ENCODE measurements around a stretch of chr11.

GRCh38 chr11:33179481-33179782 lies 18.2 kb upstream of the CSTF3 start:
- PRO-cap, 2 experiments, result no peak in any of the 2 experiments

- PRO-cap, 2 experiments, result no peak in any of the 2 experiments
These were observed 29.4 kb downstream of the HIPK3 start for GRCh38 chr11:33286417-33287082.

DNA sequence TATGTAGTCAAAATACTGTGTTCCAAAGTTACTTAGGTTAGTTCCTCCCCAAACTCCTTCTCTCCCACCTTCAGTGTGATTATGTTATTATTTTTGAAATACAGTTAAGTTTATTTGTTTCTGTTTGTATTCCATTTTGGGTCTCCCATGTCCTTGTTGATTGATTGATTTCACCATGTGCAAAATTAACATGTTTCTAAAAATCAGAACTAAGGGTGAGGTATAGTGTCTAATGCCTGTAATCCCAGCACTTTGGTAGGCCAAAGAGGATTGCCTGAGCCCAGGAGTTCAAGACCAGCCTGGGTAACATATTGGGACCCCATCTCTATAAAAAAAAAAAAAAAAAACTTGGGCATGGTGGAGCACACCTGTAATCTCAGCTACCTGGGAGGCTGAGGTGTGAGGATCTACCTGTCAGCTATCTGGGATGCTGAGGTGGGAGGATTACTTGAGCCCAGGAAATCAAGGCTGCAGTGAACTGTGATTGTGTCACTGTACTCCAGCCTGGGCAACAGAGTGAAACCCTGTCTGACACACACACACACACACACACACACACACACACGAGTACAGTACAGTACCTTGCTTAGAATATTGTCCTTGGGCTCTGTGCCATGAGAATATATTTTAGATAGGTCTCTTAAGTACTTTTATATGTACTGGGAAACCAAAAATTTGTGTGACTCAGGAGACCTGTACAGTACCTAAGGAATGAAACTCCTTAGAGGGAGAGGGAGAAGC lies 44.3 kb downstream of the HIPK3 start:
- PRO-cap, 2 experiments, result no peak in any of the 2 experiments

DNA sequence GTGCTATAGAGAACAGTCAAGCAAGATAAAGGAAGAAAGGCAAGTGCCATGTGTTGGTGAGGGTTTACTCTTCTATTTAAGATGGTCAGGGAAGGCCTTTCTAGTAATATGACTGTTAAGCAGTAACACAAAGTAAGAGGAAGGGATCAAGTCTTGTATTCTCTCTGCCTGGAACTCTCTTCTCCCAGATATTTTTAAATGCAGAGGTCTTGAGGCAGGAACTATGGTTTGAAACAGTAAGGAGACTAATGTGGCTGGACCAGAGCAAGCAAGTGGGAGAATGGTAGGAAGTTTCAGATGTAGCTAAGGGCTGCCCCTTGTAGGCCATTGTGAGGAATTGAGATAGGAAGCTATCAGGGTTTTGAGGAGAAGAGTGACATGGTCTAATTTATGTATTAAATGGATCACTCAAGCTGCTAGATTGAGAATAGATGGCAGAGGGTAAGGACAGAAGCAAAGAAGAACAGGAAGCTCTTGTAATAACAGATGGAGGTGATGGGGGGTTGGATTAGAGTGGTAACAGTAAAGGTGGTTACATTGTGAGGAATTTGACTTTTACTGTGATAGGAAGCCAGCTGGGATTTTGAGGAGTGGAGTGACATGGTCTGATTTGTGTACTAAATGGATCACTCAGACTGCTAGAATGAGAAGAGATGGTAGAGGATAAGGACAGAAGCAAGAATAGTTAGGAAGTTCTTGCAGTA lies 55.9 kb upstream of the KIAA1549L start:
- PRO-cap, 2 experiments, result no peak in any of the 2 experiments

DNA sequence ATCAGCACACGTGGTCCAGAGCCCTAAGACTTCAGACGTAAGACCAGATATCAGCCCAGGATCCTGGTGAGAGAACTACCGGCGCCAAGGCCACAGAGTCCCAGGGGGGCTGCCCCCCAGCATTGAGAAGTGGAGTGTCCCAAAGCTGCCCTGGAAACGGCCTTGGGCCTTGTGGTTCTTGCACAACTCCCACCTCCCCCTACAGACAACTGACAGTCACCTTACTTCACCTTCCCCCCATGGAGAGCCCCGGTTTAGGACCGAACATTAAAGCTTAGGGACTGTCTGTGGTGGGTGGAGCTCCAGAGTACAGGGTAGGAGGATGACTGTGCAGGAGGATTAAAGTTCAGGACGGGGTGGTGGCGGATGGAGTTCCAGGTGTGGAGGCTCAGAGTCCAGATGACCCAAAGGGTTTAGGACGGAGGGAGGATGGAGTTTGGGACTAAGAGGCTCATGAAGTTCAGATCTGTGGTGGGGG lies 995 bp downstream of the C11orf91 start:
- PRO-cap, 2 experiments, result no peak in any of the 2 experiments

GRCh38 chr11:33724064-33725190 lies 11.8 kb downstream of the CD59 start:
- PRO-cap, 2 experiments, result peak in 1 of 2 experiments; most common plus-strand start chr11:33724391 (in 1)

DNA sequence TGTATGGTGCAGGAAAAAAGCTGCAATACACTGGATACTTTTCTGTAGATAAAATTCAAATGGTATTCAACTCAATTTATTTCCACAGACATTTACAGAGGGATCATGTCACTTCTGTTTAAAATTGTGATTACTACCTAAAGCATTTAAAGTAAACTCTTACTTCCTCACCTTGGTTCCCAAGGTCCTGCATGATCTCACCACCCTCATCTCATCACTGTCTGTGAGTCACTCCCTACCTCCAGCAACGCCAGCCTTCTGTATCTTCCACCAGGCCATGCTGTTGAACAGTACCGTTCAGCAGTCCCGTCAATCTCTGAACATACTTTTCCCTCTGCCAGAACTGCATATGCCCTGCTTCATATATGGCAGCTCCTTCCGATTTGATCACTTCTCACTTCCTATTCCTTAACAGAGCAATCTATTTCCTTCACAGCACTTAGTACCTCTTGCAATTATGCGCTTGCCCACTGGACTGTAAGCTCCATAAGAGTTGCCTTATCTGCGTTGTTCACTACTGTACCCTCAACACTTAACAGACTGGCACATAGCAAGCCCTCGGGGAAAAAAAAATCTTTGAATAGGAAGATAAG lies 2.0 kb downstream of the FBXO3 start:
- PRO-cap, 2 experiments, result no peak in any of the 2 experiments

- PRO-cap, 2 experiments, result no peak in any of the 2 experiments
These were observed 60.7 kb upstream of the CAPRIN1 start for GRCh38 chr11:33990730-33991311.

GRCh38 chr11:34076035-34076600 lies 24.6 kb downstream of the CAPRIN1 start:
- PRO-cap, 2 experiments, result no peak in any of the 2 experiments

GRCh38 chr11:34243590-34244068 lies 114.2 kb downstream of the ABTB2 start:
- PRO-cap, 2 experiments, result no peak in any of the 2 experiments

DNA sequence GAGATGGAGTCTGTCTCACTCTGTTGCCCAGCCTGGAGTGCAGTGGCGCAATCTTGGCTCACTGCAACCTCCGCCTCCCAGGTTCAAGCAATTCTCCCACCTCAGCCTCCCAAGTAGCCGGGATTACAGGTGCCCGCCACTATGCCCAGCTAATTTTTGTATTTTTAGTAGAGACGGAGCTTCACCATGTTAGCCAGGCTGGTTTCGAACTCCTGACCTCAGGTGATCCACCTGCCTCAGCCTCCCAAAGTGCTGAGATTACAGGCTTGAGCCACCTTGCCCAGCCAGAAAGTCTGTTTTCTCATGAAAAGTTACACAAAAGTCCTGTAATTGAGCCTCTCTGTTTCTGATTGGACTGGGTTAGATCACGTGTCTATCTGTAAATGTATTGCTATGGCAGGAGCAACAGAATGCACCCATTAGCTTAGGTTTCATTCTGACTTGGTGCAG lies 22.3 kb upstream of the CAT start:
- PRO-cap, 2 experiments, result no peak in any of the 2 experiments

DNA sequence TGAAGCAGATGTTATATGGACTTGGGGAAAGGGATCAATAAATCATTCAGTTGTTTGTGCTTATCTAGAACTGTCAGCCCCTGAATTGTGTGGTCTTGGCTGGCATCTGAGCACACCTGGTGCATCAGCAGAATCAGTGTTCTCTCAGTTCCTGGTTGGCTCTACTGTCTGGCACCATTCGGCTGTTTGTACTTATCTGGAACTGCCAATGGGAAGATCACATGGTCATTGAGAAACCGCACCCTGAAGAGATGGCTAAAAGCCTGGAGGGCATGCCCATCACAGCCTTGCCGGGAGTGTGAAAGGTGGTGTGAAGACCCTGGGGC lies 37.1 kb upstream of the EHF start:
- PRO-cap, 2 experiments, result no peak in any of the 2 experiments

GRCh38 chr11:34621819-34622675 lies 1.2 kb downstream of the EHF start:
- PRO-cap, 2 experiments, result no peak in any of the 2 experiments

DNA sequence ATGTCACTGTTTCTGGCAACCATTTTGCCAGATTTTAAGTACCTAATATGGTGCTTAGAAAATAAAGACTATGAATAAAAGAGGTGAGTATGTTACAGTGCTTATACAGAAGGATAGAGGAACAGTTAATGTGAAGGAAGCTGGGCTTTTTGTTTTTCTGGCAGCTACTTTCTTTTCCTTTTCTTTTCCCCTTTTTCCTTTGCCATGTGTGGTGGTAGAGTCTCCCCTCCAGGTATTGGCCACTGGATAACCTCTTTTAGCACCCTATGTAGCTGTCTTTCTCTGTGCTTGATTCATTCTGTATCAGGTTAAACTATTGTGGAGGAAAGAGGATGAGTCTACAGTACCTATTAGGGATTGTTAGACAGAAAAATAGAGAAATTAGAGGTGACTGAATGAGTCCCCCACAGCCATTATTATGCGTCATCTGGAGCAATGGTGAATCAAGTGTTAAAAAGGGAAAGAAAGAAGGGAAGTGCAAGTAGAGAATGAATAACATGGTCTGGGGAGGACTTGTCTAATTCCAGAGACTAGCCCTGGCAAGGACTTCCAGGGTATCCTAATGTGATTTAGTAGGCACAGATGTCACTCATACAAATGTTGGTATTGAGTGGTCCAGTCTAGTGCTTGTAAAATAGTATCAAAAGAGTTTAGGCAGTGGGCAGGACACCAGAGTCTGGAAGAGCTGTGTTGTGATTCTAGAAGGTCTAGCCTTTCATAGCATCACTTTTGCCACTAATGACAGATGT lies 19.1 kb downstream of the PDHX start:
- PRO-cap, 2 experiments, result no peak in any of the 2 experiments

DNA sequence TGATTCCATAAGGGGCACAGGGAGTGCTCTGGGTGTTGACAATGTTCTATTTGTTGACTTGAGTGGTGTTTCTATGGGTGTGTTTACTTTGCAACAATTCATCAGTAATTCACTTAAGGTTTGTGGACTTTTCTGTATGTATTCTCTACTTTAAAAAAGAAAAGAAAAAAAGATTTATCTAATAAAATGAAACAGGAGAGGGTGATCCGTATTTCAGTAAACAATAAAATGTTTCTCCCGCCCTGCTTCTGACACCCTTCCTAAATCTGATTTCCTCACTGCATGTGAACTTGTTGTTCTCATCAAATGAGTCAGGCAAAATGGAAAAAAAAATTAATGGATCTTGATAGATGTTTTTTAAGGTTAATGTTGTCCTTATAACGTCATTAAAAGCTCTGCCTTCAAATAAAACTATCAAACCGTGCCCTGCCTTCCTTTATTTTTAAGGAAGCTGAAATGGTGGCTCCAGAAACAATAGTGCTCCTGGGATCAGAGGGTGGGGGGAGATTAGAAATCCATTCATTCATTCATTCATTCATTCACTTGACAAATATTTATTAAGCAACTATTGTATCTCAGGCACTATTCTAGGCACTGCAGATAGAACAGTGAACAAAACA lies 77.2 kb upstream of the CD44 start:
- PRO-cap, 2 experiments, result no peak in any of the 2 experiments

DNA sequence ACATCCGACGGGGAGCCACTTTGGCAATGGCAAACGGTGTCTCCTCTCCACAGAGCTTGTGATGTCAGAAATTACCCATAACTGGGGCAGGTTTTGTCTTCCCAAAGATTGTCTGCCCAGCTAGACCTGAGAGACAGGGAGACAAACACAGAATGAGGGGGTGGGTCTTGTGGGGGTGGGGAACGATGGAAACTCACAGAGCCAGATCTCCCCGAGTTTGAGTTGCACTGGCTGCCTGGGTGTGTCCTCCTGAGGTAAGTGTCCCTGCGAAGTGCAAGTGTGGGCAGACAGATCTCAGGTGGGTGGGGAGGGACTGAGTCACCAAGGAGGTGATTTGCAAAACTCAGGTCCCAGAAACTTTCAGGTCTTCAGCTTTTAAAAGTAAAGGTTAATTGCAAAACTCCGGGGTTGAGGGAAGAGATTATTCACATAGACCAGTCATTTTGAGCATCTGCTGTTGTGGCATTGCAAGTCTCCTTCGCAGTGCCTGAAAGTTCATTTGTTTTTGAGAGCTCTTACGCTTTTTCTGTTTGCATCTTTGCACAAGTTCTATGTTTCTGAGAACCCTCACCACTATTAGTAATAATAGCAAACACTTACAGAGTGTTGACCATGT lies 7.0 kb downstream of the CD44 start:
- PRO-cap, 2 experiments, result no peak in any of the 2 experiments

DNA sequence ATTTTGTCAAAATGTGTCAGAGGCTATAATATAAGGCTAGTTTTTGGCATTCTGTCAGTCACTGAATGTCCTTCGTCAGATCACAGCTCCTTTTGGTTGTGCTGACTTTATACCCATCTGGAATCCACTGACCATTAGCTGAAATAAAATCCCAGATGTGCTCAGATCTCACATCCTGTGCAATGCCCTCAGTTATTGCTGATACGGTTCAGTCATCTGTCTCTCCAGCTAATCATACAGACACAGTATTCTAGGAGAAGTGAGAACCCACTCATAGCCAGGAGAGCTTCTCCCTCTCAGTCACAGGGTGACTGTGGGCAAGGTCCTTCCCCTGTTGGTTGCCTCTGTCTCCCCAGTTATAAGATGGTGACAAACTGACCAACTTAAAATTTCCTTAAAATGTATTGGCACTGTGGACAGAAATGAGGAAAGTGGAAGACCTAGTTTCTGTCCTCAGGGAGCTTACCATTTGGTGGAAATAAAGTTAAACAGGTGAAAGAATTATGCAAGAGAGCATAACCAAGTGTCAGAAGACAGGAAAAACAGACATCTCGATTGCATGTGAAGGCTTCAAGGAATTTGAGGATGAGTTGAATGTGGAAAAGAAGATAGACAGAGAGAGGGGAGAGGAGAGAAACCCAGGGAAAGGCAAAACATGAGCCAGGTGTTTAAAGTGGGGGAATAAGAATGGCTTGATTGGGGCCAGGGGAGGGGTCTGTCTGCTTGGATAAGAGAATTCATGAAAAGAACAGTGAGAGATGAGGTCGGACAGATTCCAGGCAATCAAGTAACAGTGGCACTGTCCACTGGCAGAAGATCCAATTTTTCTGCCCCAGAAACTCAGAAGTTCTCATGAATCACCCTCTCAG lies 11.8 kb downstream of the CD44 start:
- PRO-cap, 2 experiments, result no peak in any of the 2 experiments

DNA sequence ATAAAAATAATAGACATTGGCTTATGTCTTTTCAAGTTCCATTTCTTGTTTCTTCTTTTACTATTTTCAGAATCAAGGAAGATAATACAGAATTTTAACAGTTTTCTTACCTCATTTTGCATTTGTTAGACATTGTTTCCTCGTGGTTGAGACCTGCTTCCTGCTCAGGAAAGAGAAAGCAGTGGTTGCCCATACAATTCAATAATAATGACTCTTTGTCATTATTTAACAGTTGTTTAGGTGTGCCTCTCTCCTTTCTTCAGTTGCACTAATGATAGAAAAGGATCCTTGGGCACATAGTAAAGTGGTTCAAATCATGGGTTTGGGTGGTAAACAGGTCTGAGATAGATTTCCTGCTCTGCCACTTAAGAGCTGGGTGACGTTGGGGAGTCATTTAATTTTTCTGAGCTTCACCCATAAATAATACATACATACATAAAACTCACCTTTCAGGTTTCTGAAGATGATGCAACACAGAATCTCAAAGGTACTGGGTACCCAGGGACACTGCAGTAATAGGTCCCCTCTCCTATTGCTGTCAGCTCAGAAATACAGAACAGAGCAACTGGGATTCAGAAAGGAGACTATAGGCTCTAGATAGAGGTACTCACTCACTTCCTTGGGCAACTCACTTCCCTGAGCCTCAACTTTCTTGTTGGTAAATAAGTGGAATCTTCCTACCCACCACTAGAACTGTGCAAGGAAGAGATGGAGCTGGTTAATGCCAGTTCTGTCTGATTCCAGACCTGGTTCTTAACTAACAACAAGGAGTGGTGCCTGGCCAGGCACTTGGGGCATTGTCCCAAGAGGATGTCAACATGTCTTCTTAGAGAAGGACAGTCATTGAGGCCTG lies 34.8 kb downstream of the CD44 start:
- PRO-cap, 2 experiments, result no peak in any of the 2 experiments

DNA sequence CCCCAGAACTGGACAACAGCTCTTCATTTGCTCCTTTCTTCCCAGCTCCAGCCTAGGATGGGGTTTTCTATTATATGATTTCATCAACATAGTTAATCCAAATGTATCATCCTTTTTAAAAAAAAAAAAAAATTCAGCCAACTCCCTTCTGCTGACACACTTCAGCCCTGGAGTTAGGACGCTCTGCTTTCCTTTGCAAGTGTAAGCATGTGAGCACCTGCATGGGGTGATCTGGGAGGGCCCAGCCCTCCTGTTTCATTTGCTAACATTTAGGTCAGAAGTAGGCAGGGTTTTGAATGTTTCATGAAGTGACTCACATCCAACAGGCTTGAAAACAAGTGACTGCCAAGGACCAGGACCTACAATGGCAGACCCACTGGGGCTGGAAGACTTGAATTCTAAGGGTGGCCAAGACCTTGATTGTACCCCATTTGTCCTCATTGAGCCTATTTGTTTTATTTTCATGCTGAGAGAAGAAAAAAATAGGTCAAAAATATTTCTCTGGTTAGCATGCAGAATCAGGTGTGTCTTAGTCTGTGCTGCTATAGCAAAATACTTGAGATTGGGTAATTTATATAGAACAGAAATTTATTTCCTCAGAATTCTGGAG lies 137.5 kb downstream of the CD44 start:
- PRO-cap, 2 experiments, result no peak in any of the 2 experiments

DNA sequence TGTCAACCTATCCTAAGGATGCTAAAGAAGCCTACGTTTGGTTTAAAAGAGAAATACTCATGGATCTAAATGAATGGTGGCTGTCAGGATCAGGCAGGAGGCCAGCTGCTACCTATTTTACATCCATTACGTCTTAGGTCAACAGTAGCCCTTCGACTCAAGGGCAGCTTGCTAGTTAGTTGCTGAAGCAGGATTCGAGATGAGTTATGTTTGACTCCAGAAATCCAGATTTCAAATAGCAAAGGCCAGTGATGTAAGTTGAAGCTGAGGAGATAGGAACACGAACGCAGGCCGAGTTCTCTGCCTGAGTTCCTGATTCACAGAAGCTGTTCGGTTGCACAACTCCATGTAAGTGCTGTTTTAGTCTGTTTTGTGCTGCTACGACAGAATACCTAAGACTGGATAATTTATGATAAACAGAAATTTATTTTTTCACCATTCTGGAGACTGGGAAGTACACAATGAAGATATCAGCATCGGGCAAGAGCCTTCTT lies 111.2 kb downstream of the SLC1A2 start:
- PRO-cap, 2 experiments, result no peak in any of the 2 experiments